Transverse colon (tissue), 4 donors: ENCODE results near the genes ZNF2, PROM2, TRIM43 and NEURL3.

- PRO-cap, result no peak
- RAMPAGE, long total RNA, 4 experiments, result no peak in any of the 4 experiments
These were observed 666 bp upstream of the MAL start for GRCh38 chr2:95024740-95025343.

GRCh38 chr2:95026785-95027204 is 1.3 kb downstream of the MAL start:
- PRO-cap, result no peak
- RAMPAGE, long total RNA, 4 experiments, result no peak in any of the 4 experiments

- PRO-cap, result no peak
- RAMPAGE, long total RNA, 4 experiments, result no peak in any of the 4 experiments
These were observed 5.8 kb downstream of the MAL start for GRCh38 chr2:95031382-95031572.

- PRO-cap, result unidirectional peak, minus-strand start at chr2:95165399; bidirectional peak, plus-strand start at chr2:95165819, minus-strand start at chr2:95165654
- RAMPAGE, long total RNA, 4 experiments, result start-site peak on the plus strand in 3 of 4 experiments, at chr2:95165789-95165820 at its widest, 15 to 94 reads per replicate; start-site peak on the minus strand in 1 of 4 experiments, at chr2:95165647-95165713 at its widest, 93 reads per replicate
These were observed at the start of gene ZNF2 for GRCh38 chr2:95164939-95166265. Gene ZNF2 (plus strand): TSS chr2:95165809.

- PRO-cap, result bidirectional peak, plus-strand start at chr2:95274485, minus-strand start at chr2:95274320
- RAMPAGE, long total RNA, 4 experiments, result start-site peak on the plus strand in 2 of 4 experiments, at chr2:95274407-95274499 at its widest, 67 to 155 reads per replicate
These were observed at the start of gene PROM2 for GRCh38 chr2:95274194-95274858. Gene PROM2 (plus strand): TSS chr2:95274449.

DNA sequence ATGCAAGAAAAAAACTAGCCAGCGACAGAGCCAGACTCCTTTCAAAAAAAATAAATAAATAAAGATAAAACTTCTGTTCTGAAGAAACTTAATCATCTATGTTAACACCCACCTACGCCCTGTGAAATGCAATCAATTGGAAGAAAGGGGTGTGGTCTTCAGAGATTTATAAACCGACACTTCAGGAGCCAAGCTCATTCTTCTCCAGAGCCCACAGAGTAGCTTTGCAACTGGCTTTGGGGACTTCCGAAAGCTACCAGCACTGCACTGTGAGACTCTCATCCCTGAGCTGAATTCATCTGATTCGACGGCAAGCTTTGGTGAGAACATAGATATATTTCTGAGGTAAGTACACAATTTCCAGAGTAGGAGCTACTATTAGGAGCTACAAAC is at the start of gene TRIM43:
Gene TRIM43 (plus strand): TSS at position 197 of the 393 bp plus-strand sequence.
- PRO-cap, result no peak
- RAMPAGE, long total RNA, 4 experiments, result no peak in any of the 4 experiments

GRCh38 chr2:96132710-96133069 is 5.6 kb downstream of the ASTL start:
- PRO-cap, result no peak
- RAMPAGE, long total RNA, 4 experiments, result no peak in any of the 4 experiments

DNA sequence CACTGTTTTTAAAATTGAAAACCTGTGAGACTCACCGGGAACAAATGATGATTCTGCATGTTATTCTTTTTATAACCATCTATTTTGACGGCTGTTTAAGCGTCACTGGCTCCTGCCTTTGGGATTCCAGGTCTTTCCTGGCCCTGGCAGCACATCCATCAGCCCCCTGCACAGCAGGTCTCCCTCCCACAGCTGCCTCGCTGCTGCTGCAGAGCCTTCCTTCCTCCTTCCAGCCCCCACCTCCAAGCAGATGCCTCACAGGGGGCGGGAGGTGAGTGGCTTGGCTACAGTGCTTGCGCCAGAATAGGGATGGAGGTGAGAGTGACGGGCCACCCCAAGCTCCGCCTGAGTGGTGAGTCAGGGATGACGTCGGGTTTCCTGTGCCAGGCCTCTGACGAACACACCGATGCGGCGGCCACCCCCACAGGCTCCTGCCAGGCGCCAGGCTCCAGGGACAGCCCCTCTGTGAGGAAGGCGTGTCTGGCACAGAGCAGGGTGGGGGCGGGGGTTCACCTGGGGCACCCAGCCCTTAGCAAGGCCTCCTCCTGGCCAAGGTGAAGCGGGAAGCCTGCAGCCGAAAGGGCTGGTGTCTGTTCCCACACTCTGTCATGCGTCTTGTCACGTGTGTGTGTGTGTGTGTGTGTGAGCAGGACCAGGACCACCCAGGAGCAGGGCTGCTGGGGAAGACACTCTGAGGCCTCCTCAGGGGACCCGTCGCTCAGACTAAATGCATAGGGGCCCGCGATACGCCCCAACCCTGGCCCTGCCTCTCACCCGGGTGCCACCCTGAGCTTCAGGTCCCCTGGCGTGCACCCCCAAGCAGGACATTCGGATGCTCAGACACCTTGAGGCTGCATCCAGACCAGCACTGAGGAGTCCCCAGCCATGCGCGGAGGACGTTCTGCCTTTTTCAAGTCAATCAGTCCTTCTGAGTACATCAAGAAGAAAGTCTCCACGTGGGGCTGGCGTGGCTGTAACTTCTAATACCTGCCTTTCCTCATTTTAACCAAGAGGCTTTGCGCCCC is 3.4 kb upstream of the DUSP2 start:
- PRO-cap, result no peak
- RAMPAGE, long total RNA, 4 experiments, result no peak in any of the 4 experiments

DNA sequence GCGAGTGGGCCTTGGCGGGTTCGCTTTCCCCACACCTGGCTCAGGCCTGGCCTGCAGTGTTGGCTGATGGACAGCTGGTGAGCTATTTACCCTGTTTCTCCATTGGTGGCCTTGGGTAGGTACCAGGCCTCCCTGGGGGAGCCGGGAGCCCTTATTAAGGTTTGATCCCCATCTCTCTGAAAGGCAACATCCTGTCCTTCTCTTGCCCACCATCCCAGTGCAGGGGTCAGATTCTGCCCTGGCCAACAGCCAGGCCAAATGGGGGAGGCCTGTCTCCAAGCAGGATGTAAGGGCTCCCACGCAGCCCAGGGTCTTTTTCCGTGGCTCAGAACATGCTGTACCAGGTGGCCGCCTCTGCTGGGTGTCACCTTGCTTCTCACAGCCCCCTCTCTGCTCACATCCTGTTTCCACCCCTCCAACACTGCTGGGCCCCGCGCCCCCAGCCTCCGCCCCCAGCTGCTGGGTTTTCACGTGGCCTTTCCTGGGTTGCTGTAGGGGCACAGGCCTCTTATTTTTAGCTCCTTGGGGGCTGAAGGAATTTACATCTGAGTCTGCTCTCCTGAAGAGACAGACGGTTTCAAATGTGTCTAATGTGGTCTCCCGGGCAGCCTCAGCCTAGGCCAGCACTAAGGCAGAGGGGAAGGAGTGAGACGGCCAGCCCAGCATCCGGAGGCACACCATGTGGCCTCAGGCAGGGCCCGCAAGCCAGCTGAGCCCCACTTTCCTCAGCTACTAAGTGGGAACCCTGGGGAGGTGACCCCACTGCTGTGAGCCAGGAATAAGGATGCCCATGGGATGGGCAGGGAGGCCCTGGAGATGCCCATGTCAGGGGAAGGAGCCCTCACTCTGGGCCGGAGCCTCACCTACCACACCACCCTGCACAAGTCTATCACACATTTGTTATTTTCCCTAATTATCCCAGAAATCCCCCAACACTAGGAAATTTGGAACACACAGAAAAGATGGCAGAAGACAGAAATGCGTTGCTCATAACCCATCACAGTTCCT is 18.6 kb upstream of the DUSP2 start:
- PRO-cap, result bidirectional peak, plus-strand start at position 475 of the sequence, minus-strand start at position 392 of the sequence
- RAMPAGE, long total RNA, 4 experiments, result no peak in any of the 4 experiments

GRCh38 chr2:96259557-96260175 is 6.1 kb downstream of the TMEM127 start:
- PRO-cap, result bidirectional peak, plus-strand start at chr2:96259864, minus-strand start at chr2:96259741
- RAMPAGE, long total RNA, 4 experiments, result start-site peak on the minus strand in 2 of 4 experiments, at chr2:96259856-96260144 at its widest, 5 to 7 reads per replicate

GRCh38 chr2:96320917-96321120 is 4.3 kb upstream of the ITPRIPL1 start:
- PRO-cap, result no peak
- RAMPAGE, long total RNA, 4 experiments, result no peak in any of the 4 experiments

DNA sequence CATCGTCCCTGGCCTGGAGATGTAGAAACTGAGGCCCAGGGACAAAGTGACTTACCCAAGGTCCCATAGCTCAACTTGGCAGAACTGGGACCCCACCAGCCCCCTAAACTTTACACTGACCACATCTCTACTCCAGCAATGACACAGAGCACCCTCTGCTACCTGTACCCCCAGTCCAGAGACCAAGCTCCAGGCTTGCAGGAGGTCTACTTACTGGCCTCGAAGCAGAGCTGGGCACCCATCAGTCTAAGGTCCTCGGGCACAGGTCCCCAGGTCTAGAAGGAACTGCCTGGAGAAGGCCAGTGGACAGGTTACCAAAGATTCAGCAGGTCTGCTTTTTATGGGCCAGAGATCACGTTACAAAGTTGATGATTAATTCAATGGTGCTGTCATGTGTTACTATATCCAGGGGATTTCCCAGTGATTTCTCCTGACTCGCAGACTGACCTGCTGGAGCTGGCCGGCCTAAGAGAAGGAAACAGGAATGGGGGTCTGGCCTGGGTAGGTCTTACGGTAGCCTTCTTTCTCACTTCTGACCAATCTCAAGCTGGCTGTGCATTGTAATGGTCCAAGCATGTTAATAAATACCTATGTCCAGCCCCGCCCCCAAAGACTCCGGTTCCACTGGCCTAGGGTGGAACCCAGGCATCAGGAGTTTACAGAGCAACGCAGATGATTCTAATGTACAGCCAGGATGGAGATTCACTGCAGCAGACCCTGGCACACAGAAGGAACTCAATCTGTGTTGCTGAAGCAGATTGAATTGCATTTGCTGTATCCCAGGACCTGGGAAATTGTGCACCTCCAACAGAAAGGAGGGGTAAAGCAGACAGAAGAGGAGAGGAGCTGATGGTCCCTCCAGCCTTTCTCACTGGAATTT is at the start of gene NEURL3:
Gene NEURL3 (minus strand): TSS at position 313 of the 880 bp plus-strand sequence.
- PRO-cap, result bidirectional peak, plus-strand start at position 433 of the sequence, minus-strand start at position 313 of the sequence
- RAMPAGE, long total RNA, 4 experiments, result no peak in any of the 4 experiments

DNA sequence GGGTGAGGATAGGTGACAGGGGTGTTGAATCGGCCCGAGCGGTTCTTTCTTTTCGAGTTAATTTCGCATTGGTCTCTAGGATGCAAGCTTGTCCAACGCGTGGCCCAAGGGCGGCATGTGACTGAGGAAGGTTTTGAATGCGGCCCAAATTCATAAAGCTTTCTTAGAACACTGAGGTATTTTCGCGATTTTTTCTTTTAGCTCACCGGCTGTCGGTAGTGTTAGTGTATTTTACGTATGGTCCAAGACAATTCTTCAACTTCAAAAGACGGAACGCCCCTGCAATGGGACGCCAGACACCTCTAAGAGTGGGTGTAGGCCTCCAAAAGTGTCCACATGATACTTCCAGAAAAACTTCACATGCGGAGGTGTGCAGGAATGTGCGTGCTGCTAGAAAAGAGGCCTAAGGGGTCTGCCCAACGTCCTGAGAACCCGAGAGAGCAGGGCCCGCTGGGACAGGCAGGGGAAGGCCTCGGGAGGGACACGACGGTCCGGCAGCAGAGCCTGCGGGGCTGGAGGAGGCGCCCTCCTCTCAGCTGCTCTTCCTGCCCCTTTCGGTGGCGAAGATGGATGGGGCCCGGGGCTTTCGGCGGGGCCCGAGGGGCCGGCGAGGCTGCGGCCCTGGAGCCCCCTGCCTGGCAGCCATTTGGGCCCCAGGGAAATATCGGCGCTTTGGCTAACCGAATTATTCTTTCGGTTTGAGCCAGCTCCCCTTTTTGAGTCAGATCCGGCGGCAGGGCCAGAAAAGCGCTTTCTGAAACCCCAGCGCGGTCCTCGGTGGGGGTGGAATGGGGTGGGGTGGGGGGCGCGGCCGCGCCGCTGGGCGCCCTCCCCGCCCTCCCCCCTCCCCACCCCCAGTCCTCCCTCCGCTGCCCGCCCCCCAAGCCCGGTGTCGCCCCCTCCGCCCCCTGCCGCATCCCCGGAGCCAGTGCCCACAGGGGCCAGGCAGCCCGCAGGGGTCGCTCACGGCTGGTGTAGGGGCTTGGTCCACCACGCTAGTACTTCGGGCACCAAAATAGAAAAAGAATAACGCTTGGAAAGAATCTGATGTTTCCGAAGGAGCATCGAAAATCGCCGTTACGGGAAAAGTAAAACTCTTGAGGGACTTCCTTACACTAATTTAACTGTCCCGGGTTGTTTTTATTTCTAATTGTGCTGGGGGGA is 9.3 kb upstream of the ARID5A start:
- PRO-cap, result unidirectional peak, plus-strand start at position 500 of the sequence; unidirectional peak, plus-strand start at position 557 of the sequence; bidirectional peak, plus-strand start at position 724 of the sequence, minus-strand start at position 754 of the sequence
- RAMPAGE, long total RNA, 4 experiments, result no peak in any of the 4 experiments

DNA sequence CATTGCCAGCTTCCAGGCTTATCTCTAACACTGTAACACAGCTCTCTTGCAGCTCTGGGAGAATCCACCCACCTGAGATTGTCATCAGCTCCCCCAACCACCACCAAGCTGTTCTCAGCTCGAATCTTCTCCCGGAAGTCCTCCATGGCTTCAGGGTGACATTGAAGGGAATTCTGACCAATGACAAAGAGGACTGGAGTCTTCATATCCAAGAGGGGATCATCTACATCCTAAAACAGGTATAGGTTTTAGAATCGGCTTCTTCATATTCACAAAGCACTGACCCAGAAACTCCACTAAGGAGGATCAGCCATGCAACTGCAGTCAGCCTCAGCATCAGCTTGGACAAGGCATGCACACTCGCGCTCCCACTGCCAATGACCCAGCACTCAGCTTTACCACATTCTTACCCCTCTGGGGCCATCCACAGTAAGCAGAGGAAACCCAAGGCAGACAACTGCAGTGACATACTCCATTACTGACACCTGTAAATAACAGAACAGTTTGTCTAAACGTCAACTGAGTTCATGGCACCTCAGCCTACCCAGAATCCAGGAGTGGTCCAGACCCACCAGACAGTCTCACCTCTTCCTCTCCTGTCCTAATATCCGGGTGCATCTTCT is 27.3 kb downstream of the KANSL3 start:
- PRO-cap, result no peak
- RAMPAGE, long total RNA, 4 experiments, result start-site peak on the minus strand in 2 of 4 experiments, centred at positions 148 to 210 of the sequence, 23 to 24 reads per replicate

GRCh38 chr2:96758999-96759316 is 1.7 kb upstream of the CNNM4 start:
- PRO-cap, result unidirectional peak, plus-strand start at chr2:96759189; unidirectional peak, plus-strand start at chr2:96759216
- RAMPAGE, long total RNA, 4 experiments, result no peak in any of the 4 experiments

DNA sequence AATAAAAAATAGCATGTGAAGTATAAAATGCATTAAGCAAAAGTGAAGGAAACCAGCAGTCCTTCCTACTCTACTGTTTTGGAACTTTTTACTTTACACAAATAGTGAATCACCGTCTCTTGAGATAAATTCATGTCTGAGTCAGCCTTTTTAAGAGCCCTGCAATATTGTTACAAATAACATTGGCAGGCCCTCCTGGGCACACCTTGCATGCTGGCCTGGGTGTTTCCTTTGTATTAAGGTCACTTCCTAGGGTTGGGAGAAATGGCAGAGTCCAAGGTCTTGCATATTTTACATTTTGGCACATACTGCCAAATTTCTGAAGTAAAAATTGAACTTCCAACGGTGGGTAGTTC is 26.2 kb downstream of the CNNM4 start:
- PRO-cap, result bidirectional peak, plus-strand start at position 261 of the sequence, minus-strand start at position 80 of the sequence
- RAMPAGE, long total RNA, 4 experiments, result no peak in any of the 4 experiments

GRCh38 chr2:96870615-96871414 is 935 bp upstream of the SEMA4C start:
- PRO-cap, result unidirectional peak, minus-strand start at chr2:96870709; unidirectional peak, minus-strand start at chr2:96870828
- RAMPAGE, long total RNA, 4 experiments, result no peak in any of the 4 experiments

DNA sequence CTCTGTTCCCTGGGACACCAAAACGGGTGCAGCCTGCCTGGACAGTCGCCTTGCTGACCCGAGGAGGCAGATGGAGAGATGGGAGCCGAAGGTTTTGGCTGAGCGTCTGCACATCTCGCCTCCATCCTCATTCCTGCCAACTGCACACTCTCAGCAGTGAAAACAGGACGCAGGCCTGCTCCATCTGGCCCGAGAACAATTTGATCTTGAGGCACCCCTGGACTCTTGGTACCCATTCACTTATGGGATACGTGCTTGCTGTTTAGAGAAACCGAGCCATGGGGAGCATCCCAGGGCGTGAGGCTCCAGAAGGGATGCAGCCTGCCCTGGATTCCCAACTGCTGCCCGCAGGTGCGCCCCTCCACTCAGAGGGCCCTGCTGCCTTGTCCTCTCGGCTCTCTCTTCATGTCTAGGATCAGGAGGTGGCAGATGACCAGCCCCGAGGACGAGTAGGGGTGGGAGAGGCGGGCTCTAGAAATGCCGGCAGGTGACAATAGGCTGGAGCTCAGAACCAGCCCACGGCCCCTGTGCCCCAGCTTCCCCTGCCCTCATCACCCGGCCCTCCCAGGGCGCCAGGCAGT is 9.1 kb upstream of the SEMA4C start:
- PRO-cap, result no peak
- RAMPAGE, long total RNA, 4 experiments, result no peak in any of the 4 experiments

GRCh38 chr2:96962298-96962803 is 24.0 kb downstream of the FAM178B start:
- PRO-cap, result no peak
- RAMPAGE, long total RNA, 4 experiments, result no peak in any of the 4 experiments

DNA sequence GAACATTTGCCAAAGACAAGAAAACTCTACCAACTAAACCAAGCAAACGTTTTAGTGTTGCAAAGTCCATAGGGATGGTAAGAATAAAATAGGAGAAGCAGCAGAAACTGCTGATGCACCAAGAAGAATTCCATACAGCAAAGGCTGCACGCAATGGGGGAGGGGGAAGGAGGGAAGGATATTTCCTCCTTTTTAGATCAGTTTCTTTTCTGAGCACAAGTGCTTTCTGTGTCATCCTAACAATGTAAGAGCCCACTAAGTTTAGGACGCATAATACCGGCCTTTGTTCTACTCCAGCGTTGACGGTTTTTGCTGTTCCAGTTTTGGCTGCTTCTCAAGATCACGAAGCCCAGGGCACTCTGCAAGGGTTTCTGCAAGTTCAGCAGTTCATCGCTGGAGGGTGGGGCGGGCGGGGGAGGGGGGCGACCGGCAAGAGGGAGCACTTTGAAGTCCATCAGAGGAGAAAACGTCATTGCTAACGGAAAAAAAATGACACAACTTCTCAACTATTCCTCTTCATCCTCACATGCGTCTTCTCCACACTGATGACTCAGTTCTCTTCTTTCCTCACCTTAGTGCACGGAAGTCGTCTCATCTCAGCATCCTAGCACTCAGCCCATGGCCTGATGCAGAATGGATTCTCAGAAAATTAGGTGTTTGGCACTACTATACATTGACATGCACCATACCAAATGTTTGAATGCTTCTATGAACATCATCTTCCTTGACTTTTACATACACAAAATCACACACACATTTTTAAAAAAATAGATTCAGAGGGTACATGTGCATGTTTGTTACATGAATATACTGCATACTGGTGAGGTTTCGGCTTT is 8.6 kb downstream of the FAM178B start:
- PRO-cap, result no peak
- RAMPAGE, long total RNA, 4 experiments, result no peak in any of the 4 experiments